Placental epithelial cell (primary cell): ENCODE measurements around the genes COL28A1 and ENSG00000226690.

- CAGE, long polyA plus RNA = no peak
Observed at GRCh38 chr7:7535740-7536608, at the start of gene COL28A1. TSS of gene COL28A1 (minus strand) at chr7:7535873.

DNA sequence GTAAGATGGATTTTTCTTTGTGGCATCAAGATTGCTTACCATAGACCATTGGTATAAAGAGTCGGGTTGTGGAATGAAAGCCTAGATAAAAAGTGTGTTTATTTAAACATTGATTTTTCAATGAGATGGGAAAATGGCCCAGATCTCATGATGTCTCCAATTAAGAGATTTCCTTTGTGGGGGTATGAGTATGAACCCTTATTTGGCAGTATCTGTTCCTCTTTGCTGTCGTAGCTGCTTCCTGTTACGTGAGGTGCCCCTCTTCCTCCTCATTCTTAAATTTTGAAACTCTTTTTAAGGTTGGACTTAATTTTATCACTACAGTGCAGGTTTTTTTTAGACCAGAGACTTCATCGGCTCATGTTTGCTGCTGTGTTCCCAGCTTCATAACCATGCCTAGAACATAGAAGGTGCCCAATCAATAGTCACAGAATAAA, 2.3 kb downstream of the MIOS start:
- CAGE, long polyA plus RNA = no peak

GRCh38 chr7:7641436-7641815, 874 bp downstream of the UMAD1 start:
- CAGE, long polyA plus RNA = no peak

GRCh38 chr7:7830020-7830593, 111.7 kb upstream of the RPA3 start:
- CAGE, long polyA plus RNA = no peak

GRCh38 chr7:7839707-7840274, 121.4 kb upstream of the RPA3 start:
- CAGE, long polyA plus RNA = no peak

- CAGE, long polyA plus RNA = no peak
Observed at GRCh38 chr7:7858472-7858876, 110.1 kb upstream of the GLCCI1 start.

DNA sequence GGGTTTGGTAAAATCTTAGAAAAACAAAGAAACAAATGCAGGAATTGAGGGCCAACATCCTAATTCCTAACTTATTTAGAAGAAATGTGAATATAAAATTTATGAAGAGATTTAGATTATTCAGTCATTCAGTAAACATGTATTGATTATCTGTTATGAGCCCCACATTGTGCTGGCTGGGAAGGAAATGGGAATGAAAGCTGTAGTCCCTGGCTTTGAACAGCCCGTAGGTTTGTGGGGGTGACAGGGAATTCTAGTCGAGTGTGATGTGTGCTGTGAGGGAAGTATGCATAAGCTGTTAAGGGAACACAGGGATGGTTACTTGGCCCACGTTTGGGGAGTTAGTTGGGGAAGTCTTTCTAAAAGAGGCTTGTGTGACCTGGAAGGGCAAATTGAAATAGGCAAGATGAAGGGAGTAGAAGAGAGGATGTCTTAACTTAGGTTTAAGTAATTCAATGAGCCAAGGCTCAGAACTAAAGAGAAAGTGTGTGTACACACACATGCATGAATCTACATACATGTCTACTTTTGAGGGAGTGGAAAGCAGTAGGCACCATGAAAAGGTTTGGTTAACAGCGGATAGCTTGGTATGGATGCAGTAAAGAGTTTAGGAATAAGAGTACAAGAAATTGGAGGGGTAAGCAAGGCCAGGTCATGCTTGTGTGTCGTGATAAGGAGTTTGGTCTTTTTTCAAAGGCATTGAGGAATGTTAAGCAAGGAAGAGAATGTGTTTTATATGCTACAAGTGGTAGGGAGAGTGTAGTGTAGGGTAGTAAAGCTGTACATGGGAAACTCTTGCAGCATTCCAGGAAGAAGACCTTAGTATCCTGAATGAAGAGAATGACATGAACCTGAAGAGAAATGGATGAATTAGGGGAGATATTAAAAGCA, 102.3 kb upstream of the GLCCI1 start:
- CAGE, long polyA plus RNA = no peak

DNA sequence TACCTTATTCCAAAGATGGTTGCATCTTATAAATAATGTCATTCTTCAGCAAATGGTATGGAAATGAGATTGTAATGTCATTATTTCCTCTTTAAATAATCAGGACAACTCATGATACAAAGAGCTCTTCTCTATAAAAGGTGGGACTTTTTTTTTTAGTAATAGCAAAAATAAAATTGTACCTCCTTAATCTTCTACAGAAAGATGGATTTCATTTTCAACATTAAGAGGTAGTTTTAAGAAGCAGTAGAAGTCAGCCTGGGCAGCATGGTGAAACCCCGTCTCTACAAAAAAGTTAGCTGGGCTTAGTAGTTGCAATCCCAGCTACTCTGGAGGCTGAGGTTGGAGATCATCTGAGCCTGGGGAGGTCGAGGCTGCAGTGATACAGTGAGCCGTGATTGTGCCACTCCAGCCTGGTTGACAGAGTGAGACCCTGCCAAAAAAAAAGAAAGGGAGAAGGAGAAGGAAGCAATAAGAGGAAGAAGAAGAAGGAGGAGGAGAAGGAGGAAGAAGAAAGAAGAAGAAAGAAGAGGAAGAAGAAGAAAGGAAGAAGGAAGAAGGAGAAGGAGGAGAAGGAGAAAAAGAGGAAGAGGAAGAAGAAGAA, 86.0 kb upstream of the GLCCI1 start:
- CAGE, long polyA plus RNA = no peak

- CAGE, long polyA plus RNA = no peak
Observed at GRCh38 chr7:7970511-7971568, 2.2 kb downstream of the GLCCI1 start.

DNA sequence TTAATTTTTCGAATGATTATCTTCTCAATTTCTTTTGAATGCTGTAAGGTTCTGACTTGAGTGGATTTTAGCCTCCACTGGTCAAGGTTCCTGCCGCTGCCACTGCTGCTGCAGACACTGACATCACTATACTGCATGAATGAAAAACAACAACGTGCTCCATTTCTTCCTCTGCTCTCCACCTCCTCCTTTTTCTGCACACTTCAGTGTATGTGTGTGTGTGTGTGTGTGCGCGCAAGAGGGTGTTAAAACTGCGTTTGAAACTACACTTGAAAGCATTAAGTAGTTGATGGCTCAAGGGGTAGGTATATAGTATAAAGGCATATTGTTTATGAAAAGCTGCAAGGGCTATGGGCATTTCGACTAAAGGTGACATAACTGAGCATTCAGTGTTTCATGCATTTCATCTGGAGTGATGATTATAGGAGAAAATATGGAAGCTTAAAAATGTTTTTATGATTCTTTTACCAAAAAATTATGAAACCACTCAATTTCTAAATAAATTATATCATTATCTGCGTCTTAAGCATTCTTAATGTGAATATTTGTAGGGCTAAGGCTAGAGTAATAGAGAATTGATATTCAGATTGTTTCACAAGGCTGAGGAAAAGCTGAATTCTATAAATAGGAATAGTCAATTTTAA, 3.6 kb downstream of the GLCCI1 start:
- CAGE, long polyA plus RNA = no peak

GRCh38 chr7:8131926-8133182, 129.6 kb downstream of the ICA1 start:
- CAGE, long polyA plus RNA = no peak

DNA sequence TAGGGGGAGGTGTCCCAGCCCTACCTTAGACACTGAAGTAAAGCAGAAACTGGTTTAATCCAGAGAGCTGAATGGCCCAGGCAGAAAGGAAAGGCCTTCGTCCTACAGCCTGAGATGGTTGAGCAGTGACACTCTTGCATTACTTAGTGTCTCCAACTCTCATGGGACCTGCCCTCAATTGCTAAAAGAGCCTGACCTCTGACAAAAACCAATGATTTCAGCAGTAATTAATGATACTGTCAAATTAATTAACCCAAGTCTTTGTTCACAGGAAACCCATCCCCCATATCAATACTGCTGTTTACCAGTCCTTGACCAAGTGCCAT, 48.6 kb downstream of the ICA1 start:
- CAGE, long polyA plus RNA = no peak

- CAGE, long polyA plus RNA = no peak
Observed at GRCh38 chr7:10997235-10998019, 23.8 kb downstream of the PHF14 start.

- CAGE, long polyA plus RNA = no peak
Observed at GRCh38 chr7:12111279-12112224, 99.5 kb upstream of the TMEM106B start.

GRCh38 chr7:12504386-12504585, at the start of gene ENSG00000226690:
TSS of gene ENSG00000226690 (plus strand) at chr7:12504441.
- CAGE, long polyA plus RNA = no peak

DNA sequence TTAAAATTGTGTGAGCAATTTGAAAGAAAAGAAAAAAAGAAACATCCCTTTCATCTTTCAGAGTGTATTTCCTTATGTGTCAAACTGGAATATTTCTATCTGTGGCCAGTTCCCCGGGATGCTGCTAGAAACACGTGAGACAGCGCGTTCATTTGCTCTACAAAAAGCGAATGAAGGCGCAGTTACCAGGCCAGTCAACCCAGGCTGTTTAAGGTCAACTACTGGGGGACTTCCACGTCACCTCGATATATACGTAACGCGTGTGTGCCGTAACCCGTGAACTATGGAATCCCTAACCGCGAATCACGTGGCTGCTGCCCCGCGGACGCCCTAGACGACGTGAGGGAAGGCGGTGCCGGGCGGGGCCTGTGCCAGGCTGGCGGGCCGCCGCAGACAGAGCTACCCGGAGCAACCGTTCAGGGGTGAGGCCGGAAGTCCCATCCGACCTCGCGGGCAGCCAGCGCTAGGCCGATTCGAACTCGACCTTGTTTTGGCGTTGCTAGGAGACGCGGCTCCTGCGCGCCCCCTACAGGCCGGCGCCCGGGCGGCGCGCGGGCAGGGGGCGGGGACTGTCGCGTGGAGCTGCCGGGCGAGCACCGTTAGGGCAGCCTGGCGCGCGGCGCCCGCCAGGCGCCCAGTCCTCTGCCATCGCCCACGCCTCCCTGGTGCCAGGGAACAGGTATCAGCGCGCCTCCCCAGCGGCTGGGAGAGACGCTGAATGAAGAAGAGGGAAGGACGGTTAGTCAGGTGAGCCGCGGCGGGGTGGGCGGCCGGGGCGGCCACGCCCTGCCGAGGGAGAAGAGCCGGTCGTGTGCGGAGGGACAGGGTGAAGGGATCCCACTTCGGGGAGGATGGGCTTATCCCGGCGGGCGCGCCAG, 897 bp upstream of the ARL4A start:
- CAGE, long polyA plus RNA = no peak

DNA sequence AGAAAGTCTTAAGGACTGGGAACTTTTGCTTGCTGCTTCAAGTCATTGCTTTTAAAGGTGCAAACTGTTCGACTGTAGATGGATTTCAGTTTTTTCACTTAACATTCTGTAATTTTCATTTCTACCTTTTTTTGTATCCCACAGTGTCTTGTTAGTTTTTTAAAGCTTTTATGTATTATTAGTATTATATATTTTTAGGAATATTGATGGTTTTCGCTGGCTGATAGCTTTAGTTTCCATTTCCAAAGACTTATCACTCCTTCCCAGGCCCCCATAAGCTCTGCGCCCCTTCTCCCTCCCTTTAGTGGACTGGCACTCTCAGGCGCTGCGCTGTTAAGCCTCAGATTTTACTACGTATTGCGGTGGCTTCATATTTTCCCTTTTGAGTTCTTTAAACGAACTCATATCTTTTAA, 2.4 kb upstream of the ETV1 start:
- CAGE, long polyA plus RNA = no peak

- CAGE, long polyA plus RNA = no peak
Observed at GRCh38 chr7:14154910-14155123, 165.4 kb upstream of the ETV1 start.

DNA sequence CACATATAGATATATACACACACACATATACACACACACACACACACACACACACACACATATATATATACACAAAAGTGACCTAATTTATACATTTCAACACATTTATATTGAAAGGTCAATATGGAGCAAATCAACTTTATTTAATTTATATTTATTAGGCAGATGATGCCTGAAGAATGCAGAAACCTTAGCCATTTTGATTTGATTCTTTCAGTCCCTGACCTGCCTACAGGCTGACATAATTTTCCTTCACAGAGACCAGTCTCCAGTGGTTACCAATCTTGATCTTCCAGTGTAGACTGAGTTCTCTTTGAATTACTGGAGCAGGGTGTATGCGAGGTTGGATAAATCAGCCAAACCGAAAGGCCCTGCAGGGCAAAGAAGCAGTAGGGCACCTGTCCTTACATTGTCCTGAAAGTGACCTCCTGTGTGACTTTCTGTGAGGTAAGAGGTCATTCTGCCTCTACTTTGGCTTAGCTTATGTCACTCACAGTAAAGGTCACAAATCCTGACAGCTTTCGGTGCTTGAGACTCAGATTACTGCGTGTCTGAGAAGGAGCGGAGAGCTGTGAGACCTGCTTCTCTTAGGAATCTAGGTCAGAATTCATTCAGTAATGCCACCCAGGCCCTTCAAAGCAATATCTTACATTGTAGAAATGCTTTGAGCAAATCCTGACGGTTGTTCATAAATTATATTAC, 252.6 kb upstream of the ETV1 start:
- CAGE, long polyA plus RNA = no peak

- CAGE, long polyA plus RNA = no peak
Observed at GRCh38 chr7:14836405-14836910, 66.1 kb downstream of the DGKB start.